Aortic smooth muscle cell (primary cell): Measurements from ENCODE around the gene NKD1.

- RRBS = no CpG with 5 or more reads among the region's 5 CpGs
Measured at GRCh38 chr16:48339009-48340278, 45.8 kb downstream of the SIAH1 start.

DNA sequence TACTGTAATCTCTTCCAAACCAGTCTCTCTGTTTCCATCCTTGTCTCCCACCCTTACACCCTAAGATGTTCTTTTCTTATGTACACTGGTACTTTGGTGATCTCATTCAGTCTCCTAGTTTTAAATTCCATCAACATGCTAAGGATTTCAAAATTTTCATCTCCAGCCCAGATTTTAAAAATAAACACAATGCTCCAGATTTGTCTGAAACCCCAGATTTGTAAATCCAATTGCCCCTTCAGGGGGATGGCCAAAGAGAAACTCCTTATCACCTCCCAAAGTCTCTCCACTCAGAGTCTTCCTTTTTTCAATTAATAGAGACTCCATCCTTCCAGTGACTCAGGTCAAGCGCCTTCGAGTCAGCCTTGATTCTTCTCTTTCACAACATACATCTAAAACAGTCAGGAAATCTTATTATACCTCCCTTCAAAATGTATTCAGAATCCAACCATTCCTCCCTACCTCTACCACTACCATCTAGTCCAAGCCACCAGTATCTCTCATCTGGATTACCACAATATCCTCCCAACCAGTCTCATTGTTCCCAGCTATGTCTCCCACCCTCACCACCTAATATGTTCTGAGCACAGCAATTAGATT, 12.0 kb downstream of the SIAH1 start:
- RRBS = no CpG with 5 or more reads among the region's 2 CpGs

DNA sequence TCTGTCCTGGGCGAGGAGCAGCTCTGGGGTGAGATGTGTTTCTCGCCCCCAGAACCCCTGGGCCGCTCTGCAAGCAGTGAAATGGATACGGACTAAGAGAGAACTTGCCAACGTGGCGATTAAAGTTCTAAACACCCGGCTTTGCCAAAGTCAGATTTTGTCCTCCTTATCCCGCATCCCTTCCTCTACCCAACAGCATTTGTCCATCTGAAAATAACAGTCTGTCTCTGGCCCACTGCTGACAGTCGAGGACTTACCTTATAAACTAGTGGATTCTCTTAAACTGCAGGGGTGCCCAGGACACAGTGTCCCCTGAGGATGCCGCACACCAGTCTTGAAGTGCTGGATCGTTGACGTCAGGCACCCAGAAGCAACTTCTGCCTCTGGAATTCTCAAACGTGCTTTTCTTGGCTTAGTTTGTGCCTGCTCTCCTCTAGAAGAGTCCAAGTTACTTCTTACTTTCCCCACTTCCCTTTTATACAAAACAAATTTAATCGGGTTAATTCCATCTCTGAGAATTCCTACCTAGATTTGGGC, 1.7 kb upstream of the SIAH1 start:
- RRBS = no CpG with 5 or more reads among the region's 14 CpGs

- RRBS = no CpG with 5 or more reads among the region's 12 CpGs
Measured at GRCh38 chr16:48393729-48394431, 8.7 kb upstream of the SIAH1 start.

DNA sequence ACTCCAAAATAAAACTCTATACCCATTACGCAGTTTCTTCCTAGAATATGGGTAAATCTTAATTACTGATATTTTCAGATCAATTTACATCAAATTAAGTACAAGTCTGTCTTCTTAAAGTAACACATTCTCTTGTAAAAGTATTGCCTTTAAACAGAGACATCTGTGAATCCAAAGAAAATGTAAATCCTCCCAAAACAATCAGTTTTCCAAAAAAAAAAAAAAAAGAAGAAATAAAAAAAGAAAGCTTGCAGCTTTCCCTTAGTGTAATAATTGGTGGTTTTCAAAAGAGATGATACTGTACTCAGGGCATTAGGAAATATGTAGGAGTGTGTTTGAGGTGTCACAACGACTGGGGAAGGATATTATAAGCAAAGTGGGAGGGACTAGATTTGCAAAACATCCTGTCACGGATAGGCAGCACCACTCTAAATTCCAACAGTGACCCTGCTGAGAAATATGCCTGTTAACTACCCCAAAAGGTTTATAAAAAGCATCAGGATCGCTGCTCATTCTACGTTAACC, 51.8 kb downstream of the N4BP1 start:
- RRBS = no CpG with 5 or more reads among the region's 5 CpGs

DNA sequence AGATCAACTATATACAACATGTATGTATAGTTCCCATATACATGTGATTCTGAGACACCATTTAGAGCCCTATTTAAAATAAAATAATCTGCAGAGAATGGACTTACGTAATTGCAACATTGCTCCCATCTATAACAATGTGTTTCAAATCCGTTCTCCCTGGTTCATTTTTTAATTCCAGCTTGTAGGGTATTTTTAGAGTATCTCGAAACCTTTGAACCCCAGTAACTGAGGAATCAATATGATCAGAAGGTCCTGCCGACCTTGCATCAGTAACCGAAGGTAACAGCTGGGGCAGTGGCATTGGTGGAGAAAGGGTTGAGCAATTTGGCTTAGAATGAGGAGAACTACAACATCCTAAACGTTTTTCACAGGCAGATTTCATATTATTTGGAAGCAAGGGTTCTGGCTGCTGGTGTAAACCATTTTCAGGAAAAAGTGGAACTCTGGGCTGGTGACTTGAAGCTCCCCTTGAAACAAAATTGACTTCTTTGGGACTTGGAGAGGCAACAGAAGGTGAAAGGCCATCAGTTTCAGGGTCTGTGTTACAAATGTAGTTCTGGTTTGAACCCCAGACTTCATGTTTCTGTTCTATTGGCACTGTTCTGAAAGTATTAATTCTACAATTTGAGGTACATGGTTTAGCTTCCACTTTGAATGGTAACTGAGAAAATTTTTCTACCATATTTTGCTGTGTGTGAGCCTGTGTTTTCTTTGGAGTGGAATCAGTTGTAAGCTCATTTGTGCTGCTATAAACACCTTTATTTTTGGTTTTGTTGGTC, 49.1 kb downstream of the N4BP1 start:
- RRBS = no CpG with 5 or more reads among the region's 6 CpGs

DNA sequence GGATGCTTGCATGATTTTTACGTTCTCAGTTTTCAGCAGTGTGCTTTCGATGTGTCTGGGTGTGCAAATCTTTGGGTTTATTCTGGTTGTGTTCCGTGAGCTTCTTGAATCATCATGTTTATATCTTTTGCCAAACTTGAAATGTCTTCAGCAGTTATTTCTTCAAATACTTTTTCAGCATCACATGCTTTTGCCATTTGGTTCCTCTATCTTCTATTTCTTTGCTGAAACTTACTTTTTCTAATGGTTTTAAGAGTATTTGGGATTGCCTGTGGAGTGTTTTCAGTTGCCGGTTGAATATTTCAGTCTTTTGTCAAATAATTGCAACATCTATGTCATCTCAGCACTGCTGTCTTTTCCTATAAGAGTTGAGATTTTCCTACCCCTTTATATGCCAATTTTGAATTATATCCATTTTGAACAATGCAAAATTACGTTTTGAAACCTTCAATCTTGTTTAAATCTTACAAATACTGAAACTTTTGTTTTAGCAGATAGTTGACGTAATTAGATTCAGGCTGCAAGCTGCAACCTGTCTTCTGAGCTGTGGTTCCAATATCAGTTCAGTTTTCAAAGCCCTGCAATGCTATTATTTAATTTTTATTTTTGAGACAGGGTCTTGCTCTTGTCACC, 41.1 kb downstream of the N4BP1 start:
- RRBS = no CpG with 5 or more reads among the region's 6 CpGs

DNA sequence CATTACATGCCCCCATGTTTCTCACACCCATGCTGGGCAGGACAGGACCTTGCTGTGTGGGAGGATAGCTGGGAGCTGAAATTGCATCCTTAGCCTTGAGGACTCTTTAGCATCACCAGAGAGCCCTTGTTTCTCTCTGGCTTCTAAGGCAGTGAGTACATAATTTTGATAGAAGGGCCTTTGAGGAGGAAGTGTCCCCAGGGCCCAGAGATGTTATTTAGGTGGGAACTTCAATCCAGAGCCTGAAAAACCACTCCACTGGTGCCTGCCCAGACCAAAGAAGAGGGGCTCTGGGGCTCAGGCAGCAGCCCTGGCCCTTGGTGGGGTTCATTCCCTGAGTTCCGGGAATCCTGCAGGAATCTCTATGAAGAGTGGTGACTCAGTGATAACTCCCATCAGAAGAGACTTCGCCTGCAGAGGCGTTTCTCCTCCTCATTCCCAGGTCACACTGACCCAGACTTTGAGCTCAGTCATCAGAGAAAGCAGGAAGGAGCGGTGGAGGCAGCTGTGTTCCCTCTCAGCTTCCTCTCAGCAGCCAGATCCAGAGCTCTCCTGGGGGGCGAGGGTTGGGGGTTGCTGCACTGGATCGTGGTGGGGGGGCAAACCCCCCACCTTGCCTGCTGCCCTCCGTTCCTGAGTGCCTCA, 271.4 kb downstream of the CBLN1 start:
- RRBS = no CpG with 5 or more reads among the region's 7 CpGs

DNA sequence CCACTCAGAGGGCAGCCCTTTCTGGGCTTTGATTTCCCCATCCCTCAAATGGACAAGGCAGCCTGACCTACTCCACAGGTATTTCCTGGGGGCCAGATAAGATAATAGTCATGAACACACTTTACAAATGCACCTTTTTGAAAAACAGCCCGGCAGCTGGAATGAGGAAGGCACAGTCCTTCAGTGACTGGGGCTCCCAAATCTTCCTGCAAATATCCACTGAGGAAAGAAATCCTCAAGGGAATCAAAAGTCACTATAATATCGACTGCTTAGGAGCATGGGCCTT, 61.6 kb downstream of the C16orf78 start:
- RRBS = no CpG with 5 or more reads among the region's 2 CpGs

DNA sequence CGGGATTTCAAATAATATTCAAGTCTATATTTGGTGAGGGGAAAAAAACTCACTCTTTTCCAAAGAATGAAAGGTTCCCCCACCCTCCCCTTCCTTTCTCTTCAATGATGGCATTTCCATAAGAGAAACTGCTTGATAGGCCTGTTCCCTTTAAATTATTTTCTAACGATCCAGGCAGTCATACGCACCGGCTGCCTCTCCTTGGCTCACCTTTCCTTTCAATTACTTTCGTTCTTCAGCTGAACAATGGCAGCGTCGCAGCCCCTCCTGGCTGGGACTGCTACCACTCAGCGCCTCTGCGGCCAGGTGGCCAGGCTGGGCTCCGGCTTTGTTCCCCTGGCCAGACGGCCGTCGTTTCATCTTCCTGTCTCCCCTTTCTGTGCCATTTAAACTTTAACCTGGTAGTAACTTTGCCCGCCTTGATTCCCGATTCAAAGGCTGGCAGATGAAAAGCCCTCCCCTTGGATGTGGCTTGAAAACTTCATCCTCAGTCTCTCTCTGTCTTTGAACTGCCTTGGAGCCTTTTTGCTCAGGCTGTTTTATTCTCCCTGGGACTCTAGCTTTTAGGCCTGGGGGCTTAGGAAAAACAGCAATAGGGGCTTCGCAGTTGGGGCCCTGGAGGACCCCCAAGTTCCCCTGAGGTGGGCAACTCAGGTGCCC, 79.0 kb downstream of the C16orf78 start:
- RRBS = no CpG with 5 or more reads among the region's 16 CpGs

DNA sequence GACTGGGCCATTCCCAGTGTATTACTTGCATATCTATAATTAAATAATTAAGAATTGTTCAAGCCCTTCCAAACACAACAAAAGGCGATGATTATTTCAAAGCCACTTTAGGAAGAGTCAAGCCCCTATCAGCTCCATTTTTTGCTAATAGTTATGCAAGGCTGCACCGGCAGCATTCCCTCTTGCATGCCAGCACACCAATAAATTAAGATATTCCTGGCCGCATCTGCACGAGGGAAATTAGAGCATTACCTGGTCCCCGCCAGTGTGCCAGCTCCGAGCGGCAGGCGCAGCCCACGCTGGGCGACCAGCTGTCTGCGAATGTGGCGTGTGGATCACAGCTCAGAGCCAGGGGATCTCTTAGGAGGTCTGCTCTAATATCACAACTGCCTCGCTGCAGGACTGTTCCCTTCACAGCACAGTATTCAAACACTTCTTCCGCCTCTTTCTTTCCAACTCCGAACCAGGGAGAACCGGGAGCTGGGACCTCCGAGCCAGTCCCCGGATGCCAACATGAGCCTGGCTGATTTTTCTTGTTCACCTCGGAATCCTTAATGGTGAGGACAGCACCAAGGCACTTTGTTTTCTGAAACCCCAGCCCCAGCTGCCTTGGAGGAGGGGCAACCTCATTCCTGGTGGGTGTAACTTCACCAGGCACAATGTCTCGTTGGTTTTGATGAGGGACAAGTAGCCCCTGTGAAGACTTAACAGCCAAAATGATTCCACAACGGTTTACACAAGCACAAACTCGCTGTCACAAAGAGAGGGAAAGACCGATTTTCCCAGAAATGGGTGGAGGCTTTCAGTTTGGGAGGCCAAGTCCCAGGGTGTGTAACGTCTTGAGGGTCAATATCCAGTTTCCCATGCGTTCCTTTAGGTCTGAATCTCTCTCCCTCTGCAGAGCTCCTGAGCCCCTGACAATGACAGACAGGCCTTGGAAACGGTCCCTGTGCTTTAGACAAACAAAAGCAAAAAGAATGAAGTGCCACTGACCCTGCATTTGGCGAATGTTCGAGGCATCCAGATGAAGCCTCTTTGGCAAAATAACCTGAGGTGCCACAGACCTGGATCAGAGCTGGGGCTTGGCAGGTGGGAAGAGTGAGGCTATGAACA, 213.1 kb downstream of the C16orf78 start:
- RRBS = no CpG with 5 or more reads among the region's 28 CpGs

DNA sequence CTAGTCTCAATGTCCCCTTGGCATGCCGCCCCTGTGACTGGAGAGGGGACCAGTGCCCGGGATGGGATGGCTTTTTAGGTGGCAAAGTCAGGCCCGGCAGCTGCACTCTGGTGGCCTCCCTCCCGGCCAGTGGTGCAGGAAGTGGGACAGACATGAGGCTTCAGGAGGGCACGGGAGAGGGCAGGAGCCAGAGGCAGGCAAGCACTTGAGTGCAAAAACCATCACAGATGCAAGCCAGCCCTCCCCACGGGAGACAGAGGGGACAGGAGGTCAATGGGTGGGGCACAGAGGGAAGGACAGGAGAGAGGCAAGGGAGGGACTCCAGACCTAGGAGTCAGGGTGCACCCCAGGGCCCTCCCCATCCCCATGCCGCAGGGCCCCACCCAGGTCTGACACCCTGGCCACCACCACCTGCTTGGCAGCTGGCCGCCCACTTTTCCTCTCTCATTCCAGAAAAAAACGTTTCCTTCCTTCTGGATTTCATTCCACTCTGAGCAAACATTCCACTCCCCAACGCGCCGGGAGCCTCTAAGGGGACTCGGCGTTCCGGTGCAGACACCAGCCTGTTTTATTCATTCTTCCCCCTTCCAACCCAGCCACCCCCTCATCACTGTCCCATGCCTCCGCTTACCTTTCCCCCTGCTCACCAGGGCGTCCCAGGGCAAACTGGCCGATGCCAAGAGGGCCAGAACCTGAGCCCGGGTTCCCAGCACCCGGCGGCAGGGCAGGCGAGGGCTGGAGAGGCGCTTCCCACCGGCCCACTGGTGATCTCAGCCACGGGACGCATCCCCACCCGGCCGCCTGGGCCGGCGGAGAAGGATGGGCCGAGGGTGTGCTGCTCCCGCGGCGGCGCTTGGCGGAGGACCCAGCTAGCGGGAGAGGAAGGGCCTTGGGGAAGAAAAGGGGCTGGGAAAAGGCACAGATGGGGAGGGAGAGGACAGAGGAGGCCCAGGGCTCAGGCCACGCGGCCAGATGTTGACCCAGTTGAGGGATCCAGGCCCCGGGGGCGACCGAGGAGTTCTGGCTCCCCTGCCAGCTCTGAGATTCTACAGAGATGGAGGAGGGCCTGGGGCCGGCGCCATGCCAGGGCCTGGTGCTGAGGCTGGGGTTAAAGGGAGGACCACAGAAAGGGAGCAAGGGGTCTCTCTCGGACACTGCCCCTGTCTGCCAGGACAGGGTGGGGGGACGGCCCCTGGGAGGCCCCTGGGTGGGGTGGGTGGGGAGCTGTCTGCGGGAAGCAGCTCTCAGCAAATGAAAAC, 192.0 kb downstream of the ZNF423 start:
- RRBS = 15% methylated on average over 11 of the region's 47 CpGs

DNA sequence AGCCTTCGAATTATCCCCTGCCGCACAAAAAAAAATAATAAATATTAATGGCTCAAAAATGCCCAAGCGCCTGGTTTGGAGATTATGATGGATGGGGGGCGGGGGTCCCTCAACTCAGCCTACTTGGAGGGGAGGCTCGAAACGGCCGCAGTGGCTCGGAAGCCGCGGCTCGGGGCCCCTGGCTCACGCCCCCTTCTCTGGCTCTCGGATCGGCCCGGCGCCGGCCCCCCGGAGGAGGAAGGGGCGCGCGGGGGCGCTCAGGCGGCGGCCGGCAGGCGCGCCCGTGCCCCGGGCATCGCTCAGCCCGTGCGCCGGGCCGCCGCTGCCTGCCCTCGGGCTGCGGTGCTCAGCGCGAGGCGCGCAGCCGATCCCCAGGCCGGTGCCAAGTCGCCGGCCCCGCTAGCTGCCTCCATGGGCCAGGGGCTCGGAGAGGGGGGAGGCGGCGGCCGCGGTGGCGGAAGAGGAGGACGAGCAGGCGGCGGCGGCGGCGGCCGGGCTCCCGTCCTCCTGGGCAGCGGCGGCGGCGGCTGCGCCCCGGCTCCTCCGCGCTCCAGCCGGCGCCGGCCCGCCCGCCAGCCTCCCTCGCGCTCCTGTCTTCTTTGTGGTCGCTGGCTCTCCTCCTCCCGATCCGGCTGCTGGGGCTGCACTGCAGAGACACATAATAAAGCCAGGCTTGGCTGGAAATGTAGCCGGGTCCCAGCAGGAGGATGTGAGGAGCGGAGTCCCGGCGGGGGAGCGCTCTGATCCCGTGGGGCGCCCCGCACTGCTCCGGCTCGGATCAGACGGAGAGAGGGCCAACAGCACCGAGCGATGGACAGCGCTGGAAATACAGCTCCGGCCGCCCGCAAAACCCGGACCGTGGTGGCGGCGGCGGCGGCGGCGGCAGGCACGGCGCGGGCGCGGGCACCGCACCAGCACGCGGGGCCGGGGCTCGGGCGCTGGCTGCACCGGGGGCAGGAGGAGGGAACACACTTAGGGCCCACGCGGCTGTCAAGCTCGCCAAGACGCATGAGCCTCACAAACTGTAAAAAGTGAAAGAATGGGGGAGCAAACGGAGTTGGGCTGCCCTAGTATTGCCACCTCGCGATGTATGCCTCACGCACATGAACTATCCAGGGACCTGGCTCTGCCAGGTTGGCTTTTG, 904 bp upstream of the ZNF423 start:
- RRBS = 1% methylated on average over 66 of the region's 123 CpGs

DNA sequence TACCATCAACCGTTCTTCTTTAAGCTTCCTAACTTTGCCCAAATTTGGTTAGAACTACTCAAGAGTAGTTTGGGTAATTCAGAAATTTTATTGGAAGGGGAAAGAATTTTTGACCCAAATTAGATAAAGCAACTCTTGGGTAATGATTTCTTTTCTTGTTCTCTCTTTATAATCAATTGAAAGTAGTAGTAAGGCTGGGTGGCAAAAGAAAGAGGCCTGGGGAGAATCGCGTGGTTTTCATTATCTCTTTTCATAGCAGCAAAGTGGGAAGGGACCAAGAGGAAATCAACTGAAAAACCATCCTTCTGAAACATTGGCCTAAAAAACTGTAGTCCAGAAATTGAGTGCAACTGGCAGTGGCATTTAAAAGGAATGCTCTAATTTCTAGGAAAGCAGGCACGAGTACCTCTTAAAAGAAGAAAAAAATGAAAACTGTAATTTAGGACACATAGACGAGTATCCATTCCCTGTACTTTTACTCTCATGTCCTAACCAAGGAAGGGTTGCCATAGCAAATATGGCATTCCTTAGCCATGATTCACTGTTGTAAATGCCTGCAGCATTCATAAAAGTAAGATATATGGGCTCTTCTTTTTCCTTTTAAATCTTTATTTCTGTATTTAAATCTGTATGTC, 49.6 kb downstream of the TENT4B start:
- RRBS = no CpG with 5 or more reads among the region's 5 CpGs

DNA sequence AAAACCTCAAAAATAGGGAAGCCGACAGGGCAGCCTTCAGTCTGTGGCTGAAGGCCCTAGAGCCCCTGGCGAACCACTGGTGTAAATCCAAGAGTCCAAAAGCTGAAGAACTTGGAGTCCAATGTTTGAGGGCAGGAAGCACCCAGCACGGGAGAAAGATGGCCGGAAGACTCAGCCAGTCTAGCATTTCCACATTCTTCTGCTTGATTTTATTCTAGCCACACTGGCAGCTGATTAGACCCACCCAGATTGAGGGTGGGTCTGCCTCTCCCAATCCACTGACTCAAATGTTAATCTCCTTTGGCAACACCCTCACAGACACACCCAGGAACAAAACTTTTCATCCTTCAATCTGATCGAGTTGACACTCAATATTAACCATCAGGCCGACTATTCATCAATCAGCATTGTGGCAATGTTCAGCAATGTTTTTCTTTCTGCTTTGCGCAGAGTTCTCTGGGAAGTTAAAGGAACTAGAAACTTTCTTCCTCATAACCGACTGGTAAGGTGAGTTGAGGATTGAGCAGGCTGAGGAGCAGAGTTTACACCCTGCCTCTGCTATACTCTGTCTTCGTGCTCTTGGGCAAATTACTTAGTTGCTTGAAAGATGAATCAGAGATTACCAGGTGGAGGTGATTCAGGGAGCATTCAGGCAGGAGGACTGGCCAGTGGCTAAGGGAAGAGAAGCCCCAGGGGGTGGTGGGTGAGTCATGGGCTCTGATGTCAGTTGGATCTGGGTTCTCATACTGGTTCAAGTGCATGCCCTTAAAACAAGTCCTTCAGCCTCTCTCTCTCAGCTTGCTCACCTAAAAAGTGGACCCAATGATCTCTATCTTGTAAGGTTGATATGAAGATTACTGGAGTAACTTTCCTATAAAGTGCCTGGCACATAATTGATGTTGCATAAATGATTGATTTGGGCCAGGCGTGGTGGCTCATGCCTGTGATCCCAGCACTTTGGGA, 28.2 kb upstream of the BRD7 start:
- RRBS = no CpG with 5 or more reads among the region's 10 CpGs

DNA sequence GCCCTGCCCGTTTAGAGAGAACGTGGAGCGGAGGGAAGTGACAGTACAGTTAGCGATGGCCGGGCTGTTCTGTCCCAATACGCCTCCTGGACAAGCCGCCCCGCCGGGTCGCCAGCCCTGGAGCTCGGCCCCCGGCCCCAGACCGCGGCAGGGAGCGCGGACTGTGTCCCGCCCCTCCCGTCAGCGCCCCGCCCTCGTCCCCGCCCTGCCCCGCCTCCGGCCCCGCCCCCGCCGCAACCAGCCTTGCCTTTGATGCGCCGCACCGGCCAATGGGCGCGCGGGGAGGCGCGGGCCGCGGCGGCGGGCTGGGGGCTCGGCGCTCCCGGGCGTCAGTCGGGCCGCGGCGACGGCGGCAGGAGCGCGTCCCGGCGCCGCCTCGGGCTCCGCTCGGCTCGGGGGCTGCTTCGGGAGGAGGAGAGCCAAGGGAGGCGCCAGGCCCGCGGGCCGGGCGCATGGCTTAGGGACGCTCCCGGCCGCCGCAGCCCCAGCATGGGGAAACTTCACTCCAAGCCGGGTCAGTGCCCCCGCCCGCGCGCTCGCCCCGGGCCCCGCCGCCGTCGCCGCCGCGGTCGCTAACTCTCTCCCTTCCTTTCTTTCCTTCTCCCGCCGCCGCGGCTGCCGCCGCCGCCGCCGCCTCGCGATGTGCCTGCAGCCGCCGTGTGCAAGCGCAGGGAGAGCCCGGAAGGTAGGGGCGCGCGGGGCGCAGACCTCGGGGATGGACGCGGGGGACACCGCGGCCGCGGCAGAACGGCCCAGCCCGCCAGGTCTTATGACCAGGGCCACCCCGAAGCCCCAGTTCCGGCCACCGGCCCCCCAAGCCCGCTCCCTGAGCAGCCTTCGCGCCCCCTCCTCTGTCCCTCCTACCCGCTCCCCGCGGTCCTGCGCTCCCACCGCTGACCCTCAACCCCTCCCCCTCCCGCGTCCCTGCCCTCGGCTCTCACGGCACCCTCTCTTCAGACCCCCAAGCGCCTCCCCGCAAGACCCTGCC, at the start of gene NKD1:
Gene NKD1, plus strand, starts transcription at position 332 of the 988 bp plus-strand sequence.
- RRBS = 2% methylated on average over 55 of the region's 128 CpGs

DNA sequence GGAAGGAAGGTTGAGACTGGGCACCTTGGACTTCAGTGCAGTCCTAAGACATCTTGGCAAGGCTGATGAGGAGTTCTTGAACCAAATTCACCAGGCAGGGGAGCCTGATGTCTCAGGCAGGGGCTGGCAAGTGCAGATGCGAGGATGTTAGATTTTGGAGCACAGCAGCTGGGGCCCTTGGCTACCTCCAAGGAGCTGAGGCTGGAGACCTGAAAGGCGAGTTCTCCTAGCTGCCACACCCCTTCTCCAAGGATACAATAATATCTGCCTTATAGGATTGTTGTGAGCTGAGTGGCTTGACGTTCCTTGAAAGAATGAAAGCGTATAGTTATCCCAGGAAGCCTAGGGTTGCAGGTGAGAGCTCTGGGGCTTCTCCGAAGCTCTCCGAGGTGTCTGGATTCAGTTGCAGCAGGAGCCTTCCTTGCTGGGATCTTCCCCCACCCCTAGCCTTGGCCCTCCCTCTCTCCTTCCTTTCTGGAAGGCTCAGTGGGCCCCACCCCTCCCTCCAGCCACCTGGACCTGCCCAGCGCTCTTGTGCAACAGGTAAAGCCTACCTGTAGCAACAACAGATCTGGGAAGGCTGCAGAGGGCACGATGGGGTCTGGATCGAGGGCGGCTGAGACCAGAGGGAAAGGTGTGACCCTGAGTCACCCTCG, 22.8 kb upstream of the CYLD start:
- RRBS = no CpG with 5 or more reads among the region's 11 CpGs

- RRBS = no CpG with 5 or more reads among the region's 22 CpGs
Measured at GRCh38 chr16:50806266-50807045, 64.6 kb downstream of the CYLD start.

- RRBS = no CpG with 5 or more reads among the region's 6 CpGs
Measured at GRCh38 chr16:51050269-51050741, 100.8 kb downstream of the SALL1 start.